ENCODE data around the gene CYP2A7.

GRCh38 chr19:40231424-40231923 lies 5.0 kb upstream of the CCNP start:
- PRO-cap, 2 experiments = no peak in any of the 2 experiments

DNA sequence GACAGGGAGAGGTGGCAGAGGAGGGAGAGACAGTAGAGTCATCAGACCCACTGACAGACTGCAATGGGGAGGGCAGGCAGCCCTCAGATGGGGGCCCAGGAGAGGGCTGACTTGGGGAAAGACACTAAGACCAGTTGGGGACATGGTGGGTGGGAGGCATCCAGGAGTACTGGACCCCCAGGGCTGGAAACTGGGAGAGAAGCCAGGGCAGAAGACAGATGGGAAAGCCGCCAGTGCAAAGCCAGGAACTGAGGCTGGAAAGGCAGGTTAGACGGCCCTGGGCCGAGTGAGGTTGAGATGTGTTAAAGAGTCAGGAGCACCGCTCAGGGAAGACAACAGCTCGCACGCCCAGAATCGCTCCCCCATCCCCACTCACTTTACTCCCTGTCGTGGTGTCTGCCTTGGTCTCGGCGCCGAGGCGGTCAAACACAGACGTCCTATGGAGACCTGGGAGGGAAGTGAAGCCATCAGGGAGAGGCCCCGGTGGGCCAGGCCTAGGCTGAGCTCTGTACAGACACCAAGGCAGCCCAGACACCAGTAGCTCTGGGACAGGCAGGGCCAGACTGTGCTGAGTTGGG lies 24.5 kb downstream of the C19orf47 start:
- PRO-cap, 2 experiments = no peak in any of the 2 experiments

DNA sequence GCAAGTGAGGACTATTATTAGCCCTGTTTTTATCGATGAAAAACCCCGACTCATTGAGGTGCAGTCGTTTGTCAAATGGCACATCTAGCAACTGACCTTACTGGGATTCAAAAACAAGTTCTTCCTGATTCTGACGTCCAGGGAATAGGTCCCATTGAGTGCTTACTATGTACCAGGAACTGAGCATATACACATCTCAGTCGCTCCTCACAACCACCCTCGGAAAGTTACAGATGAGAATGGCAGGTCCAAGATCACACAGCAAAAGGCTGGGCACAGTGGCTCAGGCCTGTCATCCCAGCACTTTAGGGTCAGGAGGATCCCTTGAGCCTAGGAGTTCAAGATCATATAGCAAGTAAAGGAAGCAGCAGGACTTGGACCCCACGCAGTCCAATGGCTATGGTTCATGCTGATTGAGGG lies 3.6 kb downstream of the C19orf47 start:
- PRO-cap, 2 experiments = no peak in any of the 2 experiments

- PRO-cap, 2 experiments = peak in 1 of 2 experiments; most common plus-strand start chr19:40358979 (in 1); most common minus-strand start chr19:40358814 (in 1)
Measured at GRCh38 chr19:40358565-40359135, 10.2 kb downstream of the PLD3 start.

DNA sequence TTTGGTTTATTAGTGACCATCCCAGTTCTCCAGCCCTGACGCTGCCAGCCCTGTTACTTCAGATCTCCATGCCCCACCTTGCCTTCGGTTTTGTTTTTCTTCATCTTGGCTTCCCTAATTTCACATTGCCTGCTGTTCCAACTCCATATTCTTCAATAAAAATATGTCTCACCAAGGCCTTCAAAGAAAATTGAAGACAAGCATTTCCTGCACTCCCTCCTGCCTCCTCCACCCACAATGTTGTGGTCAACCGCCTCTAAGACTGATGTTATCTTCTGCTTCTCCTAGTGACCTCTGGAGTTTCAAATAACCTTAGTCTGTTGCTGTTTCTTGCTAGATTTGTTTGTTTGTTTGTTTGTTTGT lies 14.6 kb downstream of the PLD3 start:
- PRO-cap, 2 experiments = no peak in any of the 2 experiments

GRCh38 chr19:40523050-40523703 lies 53.5 kb upstream of the SHKBP1 start:
- PRO-cap, 2 experiments = no peak in any of the 2 experiments

DNA sequence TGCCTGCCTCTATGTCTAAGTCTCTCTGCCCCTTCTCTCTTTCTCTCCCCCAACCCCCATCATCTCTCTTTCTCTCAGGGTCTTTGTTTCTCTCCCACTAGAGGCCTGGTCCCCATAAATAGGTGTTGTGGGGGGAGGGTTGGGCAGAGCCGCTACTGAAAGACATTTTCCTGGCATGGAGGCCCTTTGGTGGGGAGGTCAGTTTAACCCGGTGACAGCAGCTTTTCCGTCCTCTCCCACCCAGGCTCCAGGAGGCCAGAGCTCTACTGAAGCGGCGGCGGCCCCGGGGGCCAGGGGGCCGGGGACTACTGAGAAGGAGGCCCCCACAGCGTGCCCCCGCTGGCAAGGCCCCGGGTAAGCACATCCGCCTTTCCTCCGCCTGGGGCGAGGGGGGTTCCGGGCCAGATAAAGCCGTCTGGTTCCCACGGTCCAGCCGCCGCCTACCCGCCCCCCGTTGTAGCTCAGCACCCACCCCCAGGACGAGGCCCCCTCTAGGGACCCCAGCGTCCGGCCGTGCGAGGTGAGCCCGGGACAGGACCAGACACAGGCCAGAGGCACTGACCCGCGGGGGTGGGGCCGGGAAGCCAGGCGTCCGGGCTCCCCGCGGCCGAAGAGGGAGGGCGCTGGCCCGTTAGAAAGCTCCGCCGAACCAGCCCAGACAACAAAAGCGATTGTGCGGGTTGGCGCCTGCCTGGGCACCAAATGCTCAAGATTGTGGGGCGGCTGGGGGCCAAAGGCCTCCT lies 1.2 kb upstream of the LTBP4 start:
- PRO-cap, 2 experiments = no peak in any of the 2 experiments

GRCh38 chr19:40606040-40606616 lies 5.0 kb downstream of the LTBP4 start:
- PRO-cap, 2 experiments = peak in 1 of 2 experiments; most common plus-strand start chr19:40606402 (in 1)

- PRO-cap, 2 experiments = peak in 2 of 2 experiments; most common plus-strand start chr19:40610655 (in 1); most common minus-strand start chr19:40610523 (in 1)
Measured at GRCh38 chr19:40610379-40610906, 9.3 kb downstream of the LTBP4 start.

DNA sequence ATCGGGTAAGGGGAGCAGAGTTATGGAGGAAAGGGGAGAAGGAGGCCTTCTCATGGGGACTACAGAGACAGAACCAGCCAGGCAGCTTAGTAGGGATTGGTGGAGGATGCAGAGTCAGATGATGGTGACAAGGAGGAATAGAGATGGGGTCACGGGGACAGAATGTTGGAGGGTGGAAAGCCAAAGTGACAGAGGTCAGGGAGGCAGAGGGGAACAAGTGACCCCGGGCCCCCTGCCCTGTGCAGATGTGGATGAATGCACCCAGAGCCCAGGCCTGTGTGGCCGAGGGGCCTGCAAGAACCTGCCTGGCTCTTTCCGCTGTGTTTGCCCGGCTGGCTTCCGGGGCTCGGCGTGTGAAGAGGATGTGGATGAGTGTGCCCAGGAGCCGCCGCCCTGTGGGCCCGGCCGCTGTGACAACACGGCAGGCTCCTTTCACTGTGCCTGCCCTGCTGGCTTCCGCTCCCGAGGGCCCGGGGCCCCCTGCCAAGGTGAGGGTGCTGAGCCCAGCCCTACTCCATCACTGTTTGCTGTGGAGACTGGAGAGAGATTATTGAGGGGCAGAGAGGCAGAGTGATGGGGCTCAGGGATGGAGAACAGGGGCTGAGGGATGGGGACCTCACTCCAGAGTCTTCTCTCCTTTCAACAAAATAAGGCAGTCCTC lies 9.9 kb downstream of the LTBP4 start:
- PRO-cap, 2 experiments = no peak in any of the 2 experiments

DNA sequence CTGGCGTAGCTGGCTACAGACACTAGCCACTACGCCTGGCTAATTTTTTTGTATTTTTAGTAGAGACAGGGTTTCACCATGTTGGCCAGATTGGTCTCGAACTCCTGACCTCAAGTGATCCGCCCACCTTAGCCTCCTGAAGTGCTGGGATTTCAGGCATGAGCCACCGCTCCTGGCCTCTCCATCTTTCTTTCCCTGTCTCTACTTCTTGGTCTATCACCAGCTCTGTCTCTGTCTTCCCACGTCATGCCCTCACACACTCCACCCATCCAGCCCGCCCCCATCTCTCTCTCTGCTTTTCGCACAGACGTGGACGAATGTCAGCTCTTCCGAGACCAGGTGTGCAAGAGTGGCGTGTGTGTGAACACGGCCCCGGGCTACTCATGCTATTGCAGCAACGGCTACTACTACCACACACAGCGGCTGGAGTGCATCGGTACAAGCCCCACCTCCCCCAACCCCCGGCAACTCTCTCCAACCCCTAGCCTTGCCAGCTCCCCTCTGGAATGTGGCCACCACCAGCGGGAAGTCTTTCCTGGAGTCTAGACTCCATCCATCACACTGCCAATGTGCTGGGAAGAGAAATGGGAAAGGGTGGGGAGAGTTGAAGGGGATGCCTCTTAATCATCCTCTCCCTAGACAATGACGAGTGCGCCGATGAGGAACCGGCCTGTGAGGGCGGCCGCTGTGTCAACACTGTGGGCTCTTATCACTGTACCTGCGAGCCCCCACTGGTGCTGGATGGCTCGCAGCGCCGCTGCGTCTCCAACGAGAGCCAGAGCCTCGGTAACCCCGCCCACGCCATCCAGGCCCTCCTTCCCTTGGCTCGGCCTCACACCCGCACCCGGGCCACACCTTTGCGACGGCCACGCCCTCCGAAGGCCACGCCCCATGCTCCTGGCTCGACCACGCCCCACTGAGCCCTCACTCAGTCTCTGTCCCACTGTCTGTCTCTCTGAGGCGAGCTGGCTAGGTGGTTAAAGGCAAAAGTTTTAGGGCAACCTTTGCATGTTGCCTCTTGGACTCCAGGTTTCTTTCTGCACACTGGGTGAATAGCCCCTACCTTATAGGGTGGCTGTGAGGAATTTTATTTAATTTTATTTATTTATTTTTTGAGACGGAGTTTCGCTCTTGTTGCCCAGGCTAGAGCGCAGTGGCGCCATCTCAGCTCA lies 22.5 kb downstream of the LTBP4 start:
- PRO-cap, 2 experiments = no peak in any of the 2 experiments

DNA sequence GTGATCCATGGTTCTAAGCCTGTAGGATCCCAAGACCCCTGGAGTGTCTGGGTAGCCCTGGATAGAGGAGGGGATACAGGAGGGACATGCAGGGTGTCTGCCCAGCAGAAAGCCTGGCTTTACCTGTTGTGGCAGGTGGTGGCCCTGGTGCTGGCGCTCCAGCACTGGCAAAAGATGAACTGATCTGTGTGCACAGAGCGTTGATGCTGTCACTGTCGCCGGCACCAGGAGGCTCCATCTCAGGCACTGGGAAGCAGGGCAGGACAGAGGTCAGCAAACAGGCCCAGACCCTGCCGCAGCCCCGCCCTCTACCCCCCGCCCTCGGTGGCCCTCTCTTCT lies 20.7 kb downstream of the NUMBL start:
- PRO-cap, 2 experiments = no peak in any of the 2 experiments

GRCh38 chr19:40717794-40718492 lies 1.0 kb downstream of the ITPKC start:
- PRO-cap, 2 experiments = no peak in any of the 2 experiments

- PRO-cap, 2 experiments = no peak in any of the 2 experiments
Measured at GRCh38 chr19:40882057-40882518, at the start of gene CYP2A7. Gene CYP2A7, minus strand, starts transcription at chr19:40882231.

- PRO-cap, 2 experiments = no peak in any of the 2 experiments
Measured at GRCh38 chr19:41167145-41167456, 25.9 kb upstream of the CYP2S1 start.

DNA sequence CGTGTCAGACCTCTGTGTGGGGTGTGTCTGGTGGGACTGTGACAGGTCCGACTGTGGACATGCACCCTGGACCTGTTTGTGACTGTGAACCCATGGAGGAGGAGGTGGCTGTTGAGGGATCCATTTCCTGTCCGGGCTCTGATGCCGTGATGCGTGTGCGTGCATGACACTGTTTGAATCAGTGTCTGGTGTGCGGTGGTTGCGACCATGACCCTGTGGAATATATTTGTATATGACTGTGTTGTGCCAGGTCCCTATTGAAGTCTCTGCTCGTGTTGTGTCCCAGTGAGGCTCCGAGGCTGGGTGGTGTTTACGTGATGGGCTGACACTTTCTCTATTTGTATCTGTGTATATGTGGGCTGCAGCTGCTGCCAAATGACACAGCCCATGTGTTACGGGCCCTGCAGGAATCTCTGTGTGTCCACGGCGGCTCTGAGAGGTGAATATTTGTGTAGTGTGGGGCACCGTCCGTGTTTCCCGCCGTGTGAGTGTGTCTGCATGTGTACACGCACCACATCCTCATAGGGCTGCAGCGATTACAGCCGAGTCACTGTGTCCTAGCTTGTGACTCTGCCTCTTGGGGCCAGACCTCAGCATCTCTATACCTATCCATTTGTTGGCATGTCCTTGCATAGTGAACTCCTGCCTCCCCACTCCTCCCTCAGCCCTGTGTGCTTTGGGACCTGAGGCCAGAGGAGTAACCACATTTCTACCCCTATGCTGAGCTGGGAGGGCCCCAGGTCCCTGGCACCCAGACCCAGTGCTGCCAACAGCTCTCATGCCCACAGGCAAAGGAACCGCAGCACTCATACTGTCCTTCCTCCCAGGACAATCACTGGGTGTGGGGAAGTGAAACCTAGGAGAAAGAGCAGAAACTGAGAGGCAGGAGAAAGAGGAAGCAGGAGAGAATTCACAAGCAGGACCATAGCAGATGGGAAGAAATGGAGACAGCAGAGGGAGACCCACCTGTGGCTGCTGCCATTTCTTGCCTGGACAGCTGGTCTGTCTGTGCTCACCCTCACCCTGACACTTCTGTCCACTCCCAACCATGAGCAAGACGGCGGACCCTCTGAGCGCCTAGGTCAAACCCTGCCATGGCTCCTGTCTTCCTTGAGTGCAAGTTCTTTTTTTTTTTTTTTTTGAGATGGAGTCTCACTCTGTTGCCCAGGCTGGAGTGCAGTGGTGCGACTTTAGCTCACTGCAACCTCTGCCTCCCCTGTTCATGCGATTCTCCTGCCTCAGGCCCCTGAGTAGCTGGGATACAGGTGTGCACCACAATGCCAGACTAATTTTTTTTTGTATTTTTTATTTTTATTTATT lies 18.7 kb downstream of the CCDC97 start:
- PRO-cap, 2 experiments = peak in 2 of 2 experiments; most common plus-strand start position 169 of the sequence (in 2); most common minus-strand start position 780 of the sequence (in 2)

GRCh38 chr19:41374045-41374572 lies 2.2 kb upstream of the TMEM91 start:
- PRO-cap, 2 experiments = no peak in any of the 2 experiments

DNA sequence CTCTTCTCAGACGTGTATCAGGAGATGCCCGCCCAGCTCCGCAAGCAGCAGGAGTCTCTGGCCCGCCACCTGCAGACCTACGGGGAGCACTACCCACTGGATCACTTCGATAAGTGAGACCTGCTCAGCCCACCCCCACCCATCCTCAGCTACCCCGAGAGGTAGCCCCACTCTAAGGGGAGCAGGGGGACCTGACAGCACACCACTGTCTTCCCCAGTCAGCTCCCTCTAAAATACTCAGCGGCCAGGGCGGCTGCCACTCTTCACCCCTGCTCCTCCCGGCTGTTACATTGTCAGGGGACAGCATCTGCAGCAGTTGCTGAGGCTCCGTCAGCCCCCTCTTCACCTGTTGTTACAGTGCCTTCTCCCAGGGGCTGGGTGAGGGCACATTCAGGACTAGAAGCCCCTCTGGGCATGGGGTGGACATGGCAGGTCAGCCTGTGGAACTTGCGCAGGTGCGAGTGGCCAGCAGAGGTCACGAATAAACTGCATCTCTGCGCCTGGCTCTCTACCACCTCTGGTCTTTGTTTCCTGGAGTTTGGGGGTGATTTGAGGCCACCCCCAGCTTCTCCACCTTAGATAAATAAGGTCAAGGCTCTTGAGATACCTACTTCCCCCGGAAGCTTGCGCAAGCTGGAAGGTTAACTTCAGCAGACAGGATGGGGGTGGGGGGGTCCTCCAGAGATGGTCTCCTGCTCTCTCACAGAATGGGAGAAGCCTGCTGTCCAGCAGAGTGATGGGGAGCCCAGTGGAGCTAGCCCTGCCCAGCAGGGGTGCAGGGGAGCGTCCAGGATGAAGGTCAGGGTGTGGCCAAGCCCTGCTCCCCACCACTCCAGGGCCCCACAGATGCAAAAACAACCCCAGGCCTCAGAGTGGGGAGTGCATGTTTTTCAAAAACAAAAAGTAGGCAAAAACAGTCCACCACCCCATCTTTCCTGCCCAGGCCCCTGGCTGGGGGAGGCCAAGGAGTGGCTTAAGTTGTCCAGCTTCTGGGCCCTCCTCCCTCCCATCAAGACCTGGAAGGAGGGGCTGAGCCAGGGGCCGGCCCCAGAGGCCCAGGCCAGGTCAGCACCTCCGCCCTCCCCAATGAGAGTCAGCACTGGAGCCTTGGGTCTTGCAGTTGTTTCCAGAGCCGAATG lies 2.3 kb downstream of the B3GNT8 start:
- PRO-cap, 2 experiments = no peak in any of the 2 experiments

DNA sequence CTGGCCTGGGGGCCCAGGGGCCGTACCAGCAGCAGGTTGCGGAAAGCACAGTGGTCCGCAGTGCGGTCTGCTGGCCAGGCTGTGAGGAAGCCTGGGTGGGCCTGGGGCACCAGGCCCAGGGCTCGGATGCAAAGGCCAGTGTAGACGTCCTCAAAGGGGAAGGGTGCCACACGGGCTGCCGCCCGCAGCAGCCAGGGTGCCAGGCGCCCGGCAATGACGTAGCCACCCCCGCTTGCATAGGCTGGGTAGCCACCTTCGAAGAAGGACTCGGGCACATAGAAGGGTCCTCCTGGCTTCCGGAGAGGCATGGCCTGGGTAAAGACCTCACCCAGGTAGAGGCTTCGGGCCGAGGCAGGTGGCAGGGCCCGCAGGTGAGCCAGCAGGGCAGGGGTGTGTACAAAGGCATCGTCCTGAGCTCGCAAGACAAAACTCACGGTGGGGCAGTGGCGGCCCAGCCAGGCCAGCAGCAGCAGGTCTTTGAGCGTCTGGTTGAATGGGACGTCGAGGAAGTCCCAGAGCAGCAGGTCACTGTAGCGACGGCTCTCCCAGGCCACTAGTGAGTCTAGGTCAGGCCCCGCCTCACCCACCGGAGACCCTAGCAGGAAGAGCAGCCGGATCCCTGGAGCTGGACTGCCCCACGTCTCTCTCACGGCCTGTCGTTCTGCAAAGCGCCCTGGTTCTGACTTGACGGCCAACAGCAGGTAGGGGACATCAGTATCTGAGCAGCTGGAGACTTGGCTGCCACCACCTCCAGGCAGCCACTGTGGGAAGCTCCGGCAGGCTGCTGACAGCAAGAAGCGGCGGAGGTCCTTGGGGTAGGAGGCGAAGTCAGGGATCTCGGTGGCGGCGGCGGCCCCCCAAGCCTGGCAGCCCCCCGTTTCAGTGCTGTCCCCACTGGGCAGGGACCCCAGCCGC lies 1.3 kb downstream of the B3GNT8 start:
- PRO-cap, 2 experiments = no peak in any of the 2 experiments

DNA sequence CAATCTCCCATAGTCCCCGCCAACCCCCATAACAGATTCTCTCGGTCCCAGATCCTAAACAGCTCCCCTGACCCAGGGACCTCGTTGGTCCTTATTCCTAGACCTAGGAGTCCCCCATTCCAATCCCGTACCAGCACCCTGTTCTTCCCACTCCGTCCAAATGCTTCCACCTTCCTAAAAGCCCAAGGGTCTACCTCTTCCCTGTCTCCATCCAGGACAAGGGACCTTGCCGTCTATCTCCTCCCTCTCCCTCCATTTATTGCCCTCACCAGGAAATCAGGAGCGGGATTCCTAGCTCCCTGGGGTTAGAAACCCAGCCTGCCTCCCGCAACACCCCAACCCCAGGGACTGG lies 293 bp downstream of the B3GNT8 start:
- PRO-cap, 2 experiments = no peak in any of the 2 experiments